Stomach (tissue), 7 donors: Measurements from ENCODE around the gene FAM240B.

DNA sequence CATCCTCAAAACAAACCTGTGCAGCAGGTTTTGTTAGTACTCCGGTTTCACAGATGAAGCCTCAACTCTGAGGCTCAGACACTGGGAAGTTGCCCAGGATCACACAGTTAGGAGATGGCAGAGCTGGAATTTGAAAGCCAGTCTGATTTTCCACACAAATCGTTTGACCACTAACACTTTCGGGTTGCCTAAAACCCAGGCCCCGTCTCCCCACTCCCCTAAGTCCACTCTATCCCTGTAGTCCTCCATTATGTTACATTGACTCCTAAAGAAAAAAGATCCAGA is 27.4 kb upstream of the ZCCHC7 start:
- PRO-cap, result no peak
- RAMPAGE, long total RNA, 5 experiments, result no peak in any of the 5 experiments
- RRBS, result no CpG with 5 or more reads among the region's 4 CpGs

DNA sequence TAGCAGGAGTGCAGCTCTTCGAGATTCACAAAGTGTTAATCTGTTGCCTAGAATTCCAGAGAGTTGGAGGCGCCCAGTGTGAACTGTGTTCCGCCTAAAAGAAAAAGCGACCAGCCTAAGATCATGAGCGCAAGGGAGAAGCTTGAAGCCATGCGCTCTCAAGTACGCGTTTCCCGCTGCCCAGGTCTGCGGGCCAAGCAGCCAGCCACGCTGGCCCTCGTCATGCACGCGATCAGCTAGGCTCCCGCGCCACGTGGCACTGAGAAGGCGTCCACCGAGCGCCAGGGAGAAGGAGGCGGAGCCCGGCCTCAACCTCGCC is 514 bp upstream of the ZCCHC7 start:
- PRO-cap, result unidirectional peak, minus-strand start at position 172 of the sequence; unidirectional peak, minus-strand start at position 261 of the sequence
- RAMPAGE, long total RNA, 5 experiments, result no peak in any of the 5 experiments
- RRBS, result no CpG with 5 or more reads among the region's 23 CpGs

DNA sequence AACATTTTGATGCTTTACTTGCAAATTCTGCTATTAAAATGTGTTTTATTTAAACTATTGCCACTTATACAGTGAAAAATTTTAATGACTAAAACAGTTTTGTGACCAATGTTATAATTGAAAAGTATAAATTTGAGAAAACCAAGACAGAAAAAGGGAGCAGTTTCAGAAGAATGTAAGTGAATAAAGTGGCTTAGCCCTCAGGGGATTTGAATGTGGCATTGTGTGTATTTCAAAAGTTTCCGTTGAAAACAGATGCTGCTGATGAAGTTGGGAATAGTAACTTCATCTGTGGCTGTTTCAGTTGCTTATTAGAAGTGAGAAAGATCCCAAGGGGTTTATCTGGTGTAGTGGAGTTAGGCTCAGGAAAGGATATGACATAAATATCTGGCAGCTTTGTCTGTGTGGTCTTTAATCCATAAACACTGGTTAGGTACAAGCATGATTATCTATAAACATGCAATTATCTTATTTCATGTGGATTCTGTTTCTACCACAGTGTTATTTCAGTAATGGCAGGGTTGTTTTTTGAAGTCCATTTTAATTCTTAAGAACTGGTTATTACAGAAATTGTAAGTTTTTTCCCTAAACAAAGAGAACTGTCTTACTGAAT is 128.4 kb upstream of the GRHPR start:
- PRO-cap, result no peak
- RAMPAGE, long total RNA, 5 experiments, result no peak in any of the 5 experiments
- RRBS, result no CpG with 5 or more reads among the region's 1 CpG

DNA sequence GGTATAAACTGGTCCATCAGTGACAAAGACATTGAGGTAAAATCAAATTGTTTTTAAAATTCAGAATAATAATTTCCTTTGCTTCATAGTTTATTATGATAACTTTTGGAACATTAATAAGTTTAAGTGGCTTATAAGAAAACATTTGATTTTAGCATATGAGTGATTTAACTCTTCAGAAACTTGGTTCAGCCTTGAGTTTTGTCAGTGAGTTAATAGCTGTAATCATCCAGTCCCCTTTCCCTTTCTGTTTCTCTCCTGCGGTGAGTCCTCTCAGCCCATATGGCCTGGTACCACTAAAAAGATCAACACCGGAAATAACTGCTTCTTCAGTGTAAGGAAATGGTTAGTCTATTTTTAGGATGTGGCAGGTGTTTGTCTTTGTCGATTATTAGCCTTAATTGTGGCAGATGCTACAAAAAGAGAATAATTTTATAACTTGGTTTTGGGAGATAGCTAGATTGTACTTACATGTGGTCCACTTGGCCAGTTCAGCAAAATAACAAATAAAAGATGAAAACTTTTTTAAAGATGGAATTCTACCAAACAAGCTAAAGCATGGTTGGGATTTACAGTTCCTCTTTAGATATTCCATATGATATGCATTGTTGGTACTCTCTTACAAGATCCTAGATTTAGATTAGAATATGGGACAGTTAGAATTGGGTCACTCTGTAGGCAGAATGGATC is 120.2 kb upstream of the GRHPR start:
- PRO-cap, result no peak
- RAMPAGE, long total RNA, 5 experiments, result no peak in any of the 5 experiments
- RRBS, result no CpG with 5 or more reads among the region's 3 CpGs

- PRO-cap, result no peak
- RAMPAGE, long total RNA, 5 experiments, result start-site peak on the plus strand in 3 of 5 experiments, at chr9:37503511-37504129 at its widest, 5 to 17 reads per replicate
- RRBS, result no CpG with 5 or more reads among the region's 6 CpGs
Measured at GRCh38 chr9:37503578-37504259, 18.0 kb downstream of the POLR1E start.

DNA sequence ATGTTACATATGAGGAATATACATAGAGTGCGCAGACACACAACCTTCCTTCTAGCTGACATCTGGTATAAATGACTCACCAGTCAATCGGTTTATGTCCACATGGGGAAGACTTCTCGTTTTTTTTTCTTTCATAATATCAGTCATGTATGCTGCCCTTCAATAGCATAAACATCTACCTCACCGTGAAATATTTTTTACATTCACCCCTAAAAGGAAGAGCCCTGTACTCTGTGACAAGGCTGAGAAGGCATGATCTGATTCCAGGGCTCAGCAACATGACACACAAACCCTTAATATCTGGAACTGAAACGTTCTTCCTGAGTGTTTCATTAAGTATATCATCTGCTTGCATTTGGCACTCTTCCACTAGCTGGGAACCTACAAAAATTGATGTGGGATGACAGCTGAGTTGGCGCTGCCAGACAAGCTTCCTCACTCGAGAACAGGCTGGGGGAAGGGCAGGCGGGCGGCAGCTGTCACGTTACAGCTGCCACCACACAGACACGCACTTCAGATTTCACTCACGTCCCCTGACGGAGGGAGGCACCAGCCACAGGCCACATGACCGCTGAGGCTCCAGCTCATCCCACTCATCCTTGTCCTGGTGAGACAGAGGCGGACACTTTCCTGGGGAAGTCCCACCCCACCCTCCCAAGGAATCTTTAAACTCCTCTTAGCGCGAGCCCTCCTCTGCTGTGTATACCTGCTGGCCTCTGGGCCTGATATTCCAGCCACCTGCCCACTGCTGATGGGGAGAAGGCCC is 74.2 kb downstream of the SHB start:
- PRO-cap, result no peak
- RAMPAGE, long total RNA, 5 experiments, result no peak in any of the 5 experiments
- RRBS, result no CpG with 5 or more reads among the region's 17 CpGs

DNA sequence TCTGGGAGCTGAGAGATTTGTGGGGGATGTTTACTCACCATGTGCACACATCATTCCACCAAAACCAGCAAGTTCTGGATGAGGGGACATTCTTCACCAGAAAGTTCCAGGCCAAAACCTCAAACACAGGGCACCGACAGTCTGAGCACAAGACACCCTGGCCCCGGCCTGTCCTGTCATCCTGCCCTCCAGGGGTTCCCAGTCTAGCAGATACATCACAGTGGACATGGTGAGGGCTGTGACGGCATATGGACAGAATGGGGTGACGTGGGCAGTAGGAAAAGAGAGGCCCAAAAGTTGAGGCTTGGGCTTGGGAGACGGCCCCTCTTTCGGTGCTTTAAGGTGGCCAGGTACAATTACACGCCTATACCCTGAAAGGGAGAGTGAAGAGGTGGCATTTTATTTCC is 64.1 kb downstream of the SHB start:
- PRO-cap, result no peak
- RAMPAGE, long total RNA, 5 experiments, result no peak in any of the 5 experiments
- RRBS, result no CpG with 5 or more reads among the region's 7 CpGs

DNA sequence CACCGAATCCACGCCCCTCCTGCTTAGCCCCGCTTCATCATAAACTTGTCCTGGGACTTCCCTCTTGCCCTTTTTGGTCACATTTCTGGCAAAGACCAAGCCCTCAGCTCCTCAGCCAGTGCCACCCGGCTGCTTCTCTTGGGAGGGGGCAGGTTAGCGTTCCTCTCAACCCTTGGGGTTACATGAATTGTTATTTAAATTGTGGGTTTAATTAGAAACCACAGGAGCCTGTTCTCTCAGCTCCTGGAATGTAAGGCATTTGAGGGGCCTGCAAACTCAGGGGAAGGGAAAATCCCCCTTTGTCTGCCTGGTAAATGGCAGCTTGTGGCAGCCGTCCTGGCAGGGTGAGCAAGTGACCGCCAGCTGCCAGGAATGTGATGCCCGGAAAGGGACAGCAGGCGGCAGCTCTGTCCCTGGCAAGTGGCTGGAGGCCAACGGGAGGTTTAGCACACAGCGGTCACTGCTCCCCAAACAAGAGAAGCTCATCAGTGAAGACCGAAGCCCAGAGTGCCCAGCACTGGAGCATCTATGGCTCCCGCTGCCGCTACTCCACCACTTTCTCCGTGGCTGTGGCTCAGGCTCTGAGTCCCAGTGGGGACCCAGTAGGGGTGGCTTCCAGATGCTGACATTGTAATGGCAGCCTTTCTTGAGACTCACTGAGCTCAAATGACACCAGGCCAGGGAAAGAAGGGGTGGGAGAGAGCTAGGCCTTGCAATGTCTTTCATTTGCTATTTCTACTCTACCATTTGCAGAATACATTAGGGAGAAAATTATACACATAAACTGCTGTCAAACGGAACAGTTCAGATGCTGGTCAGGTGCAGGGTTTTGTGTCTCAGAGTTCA is 51.7 kb downstream of the SHB start:
- PRO-cap, result no peak
- RAMPAGE, long total RNA, 5 experiments, result no peak in any of the 5 experiments
- RRBS, result no CpG with 5 or more reads among the region's 16 CpGs

DNA sequence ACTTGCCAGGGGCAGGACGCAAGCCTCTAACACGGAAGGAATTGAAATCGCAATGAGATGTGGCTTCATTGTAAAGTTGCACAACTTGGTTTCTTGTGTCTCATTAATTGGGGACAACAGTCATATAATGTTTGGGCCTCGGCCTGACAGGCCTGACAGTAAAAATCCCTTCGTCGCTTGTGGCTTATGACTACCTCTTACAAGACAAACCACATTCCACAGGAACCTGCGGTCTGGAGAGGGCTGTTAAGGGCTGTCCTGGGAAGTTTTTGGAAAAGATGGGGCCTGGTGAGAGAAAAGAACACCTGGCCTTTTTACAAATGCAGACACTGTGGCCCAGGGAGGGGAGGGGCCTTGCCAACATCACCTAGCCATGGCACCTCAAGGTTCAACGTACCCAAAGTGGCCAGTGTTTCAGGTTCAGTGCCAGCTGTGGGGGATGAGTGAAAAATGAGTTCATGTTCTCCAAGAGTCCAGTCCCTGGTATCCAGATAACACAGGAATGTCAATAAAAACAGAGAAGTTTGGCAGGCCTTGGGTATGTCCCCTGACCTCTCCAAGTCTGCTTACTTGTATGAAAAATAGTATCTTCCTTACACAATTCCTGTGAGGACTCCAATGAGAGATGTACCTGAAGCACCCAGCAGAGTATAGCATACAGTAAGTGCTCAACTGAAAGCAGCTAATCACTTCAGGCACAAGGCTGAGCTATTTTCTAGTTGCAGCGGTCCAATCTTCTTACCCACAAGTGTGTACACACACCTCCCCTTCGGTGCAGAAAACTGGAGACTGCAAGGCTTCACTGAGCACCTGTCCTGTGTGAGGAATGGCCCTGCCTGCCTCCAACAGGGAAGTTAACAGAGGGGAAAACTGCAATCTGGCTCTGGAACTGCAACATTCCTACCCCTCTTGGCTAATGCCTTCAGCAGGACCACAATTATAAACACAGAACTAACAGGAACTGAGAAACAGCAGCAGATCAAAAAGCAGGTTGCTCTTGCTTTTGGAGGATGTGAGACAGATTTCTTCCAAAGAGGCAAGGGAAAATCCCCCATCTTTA is 22.0 kb downstream of the SHB start:
- PRO-cap, result no peak
- RAMPAGE, long total RNA, 5 experiments, result no peak in any of the 5 experiments
- RRBS, result no CpG with 5 or more reads among the region's 10 CpGs

DNA sequence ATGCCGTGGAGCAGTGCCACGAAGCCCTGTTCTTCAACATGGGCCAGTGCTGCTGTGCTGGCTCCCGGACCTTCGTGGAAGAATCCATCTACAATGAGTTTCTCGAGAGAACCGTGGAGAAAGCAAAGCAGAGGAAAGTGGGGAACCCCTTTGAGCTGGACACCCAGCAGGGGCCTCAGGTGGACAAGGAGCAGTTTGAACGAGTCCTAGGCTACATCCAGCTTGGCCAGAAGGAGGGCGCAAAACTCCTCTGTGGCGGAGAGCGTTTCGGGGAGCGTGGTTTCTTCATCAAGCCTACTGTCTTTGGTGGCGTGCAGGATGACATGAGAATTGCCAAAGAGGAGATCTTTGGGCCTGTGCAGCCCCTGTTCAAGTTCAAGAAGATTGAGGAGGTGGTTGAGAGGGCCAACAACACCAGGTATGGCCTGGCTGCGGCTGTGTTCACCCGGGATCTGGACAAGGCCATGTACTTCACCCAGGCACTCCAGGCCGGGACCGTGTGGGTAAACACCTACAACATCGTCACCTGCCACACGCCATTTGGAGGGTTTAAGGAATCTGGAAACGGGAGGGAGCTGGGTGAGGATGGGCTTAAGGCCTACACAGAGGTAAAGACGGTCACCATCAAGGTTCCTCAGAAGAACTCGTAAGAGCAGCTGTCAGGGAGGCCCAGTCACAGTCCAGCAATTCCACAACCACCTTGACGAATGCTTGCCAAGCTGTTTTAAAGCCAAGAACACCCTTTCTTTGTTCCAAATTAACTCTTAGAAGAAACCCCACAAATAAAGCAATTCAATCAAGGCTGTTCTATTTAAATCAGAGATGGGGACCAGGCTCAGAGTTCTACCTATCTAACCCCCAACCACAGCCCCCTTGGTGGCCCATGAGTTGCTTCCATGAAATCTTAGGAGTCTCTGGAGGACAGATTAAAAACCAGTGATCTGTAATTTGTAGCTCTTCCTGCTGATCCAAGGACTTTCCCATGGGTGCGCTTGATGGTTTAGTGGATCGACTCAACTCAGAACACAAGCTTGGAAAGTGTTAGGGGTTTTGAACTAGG is 4.5 kb downstream of the ALDH1B1 start:
- PRO-cap, result no peak
- RAMPAGE, long total RNA, 5 experiments, result no peak in any of the 5 experiments
- RRBS, result no CpG with 5 or more reads among the region's 25 CpGs

- PRO-cap, result unidirectional peak, plus-strand start at chr9:38435081
- RAMPAGE, long total RNA, 5 experiments, result no peak in any of the 5 experiments
- RRBS, result no CpG with 5 or more reads among the region's 3 CpGs
Measured at GRCh38 chr9:38434729-38435220, 10.5 kb upstream of the IGFBPL1 start.

DNA sequence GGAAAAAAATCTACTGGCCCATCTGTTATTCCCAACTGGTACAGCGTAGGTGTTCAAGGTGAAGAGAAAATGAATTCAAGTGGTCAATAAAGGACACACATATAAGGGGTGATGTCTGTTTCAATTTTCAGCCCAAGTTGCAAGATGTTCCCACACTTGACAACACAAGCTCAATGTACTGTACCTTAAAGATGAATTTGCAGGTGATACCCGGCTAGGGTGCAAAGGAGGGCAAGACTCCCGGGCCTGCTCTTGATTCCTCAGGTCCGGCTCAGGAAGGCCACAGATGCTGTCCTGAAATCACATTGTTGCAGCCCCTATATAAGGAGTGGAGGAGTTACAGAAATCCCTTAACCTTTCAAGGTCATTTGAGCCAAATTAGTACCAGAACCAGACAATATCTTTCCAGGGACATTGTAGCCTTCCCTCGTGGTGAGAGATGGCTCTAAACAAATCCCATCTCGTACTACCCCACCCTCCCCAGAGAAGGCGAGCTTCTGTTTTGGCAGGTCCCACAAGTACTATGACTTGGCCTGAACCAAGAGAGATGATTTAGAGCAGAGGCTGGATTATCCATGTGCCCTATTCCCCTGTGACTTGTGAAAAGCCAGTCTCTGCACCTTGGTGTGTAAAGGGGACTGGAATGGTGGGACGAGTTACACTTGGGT is at the start of gene FAM240B:
TSS of gene FAM240B (minus strand) at position 296 of the 668 bp plus-strand sequence.
- PRO-cap, result no peak
- RAMPAGE, long total RNA, 5 experiments, result no peak in any of the 5 experiments
- RRBS, result no CpG with 5 or more reads among the region's 8 CpGs

- PRO-cap, result no peak
- RAMPAGE, long total RNA, 5 experiments, result no peak in any of the 5 experiments
- RRBS, result no CpG with 5 or more reads among the region's 14 CpGs
Measured at GRCh38 chr9:39874290-39874563, 518.8 kb downstream of the SPATA31A1 start.

- PRO-cap, result no peak
- RAMPAGE, long total RNA, 5 experiments, result start-site peak on the minus strand in 2 of 5 experiments, at chr9:40106584-40106601 at its widest, 13 to 24 reads per replicate
- RRBS, result no CpG with 5 or more reads among the region's 110 CpGs
Measured at GRCh38 chr9:40105602-40106957, 750.6 kb downstream of the SPATA31A1 start.

- PRO-cap, result no peak
- RAMPAGE, long total RNA, 5 experiments, result start-site peak on the plus strand in 2 of 5 experiments, at chr9:40993283-40993368 at its widest, 14 to 16 reads per replicate
- RRBS, result no CpG with 5 or more reads among the region's 6 CpGs
Measured at GRCh38 chr9:40993163-40993613, 135.3 kb downstream of the FOXD4L6 start.

GRCh38 chr9:41234761-41235582 is 45.9 kb upstream of the ZNG1F start:
- PRO-cap, result unidirectional peak, minus-strand start at chr9:41235341
- RAMPAGE, long total RNA, 5 experiments, result no peak in any of the 5 experiments
- RRBS, result no CpG with 5 or more reads among the region's 44 CpGs

GRCh38 chr9:41269098-41269451 is 80.0 kb upstream of the ZNG1F start:
- PRO-cap, result no peak
- RAMPAGE, long total RNA, 5 experiments, result no peak in any of the 5 experiments
- RRBS, result no CpG with 5 or more reads among the region's 17 CpGs

DNA sequence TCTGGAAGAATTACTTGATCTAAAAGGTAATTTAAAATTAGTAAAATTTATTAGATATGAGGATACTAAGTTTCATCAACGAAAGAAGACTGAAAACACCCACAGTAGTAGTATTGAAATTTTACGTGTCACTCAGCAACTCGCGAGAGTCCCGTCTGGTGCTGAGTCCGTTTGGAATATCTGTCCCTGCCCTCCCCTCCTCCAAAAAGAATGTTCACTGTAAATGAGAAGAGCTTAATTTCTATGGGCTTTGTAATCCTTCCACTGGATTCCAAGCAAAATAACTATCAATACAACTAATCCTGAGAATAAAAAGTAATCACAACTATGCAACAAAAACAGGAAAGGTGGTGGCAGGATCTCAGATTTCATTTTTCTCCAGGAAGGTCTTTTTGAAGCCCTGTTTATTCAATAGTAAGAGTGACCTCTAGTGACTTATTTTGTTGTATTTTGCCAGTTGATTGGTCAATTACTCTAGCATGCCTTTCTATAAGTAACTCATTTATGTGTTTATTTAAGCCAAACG is 2.1 kb downstream of the CNTNAP3B start:
- PRO-cap, result no peak
- RAMPAGE, long total RNA, 5 experiments, result no peak in any of the 5 experiments
- RRBS, result no CpG with 5 or more reads among the region's 7 CpGs

- PRO-cap, result no peak
- RAMPAGE, long total RNA, 5 experiments, result no peak in any of the 5 experiments
- RRBS, result no CpG with 5 or more reads among the region's 2 CpGs
Measured at GRCh38 chr9:42306614-42307099, 123.2 kb downstream of the SPATA31A6 start.

DNA sequence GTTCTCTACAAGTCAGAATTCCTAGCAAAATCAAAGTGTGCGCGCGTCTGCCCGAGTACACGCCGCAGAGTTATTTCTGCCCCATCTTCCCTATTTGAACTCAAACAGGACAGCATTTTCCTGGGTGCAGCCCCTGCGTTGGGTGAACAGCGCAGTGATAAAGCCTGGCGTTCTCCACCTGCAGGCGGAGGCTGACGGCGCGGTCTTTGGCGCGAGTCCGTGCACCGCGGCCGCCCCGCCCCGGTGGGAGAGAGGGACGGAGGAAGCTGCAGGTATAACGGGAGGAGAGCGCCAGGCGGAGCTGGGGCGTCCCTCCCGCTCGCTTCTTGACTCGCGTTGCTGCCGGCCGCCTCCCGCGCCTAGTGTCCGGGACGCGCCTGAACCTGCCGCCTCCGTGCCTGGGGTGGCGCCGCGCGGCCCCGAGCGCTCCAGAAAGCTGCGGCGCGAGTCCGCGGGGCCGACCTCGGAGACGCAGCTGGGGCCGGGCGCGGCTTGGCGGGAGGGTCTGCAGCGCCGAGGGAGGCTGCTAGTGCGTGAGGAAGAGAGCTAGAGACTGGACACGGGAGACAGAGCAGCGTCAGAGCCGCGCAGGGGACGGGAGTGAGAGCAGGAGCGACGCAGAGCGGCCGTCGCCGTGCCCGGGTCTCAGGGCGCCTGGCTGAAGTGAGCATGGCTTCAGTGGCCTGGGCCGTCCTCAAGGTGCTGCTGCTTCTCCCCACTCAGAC is 140.6 kb downstream of the SPATA31A7 start:
- PRO-cap, result no peak
- RAMPAGE, long total RNA, 5 experiments, result no peak in any of the 5 experiments
- RRBS, result no CpG with 5 or more reads among the region's 74 CpGs